Thoracic aorta endothelial cell (primary cell): Measurements from ENCODE around the genes ACAA2, MRO and SMAD4.

GRCh38 chr18:49729642-49730058, 83.7 kb downstream of the ACAA2 start:
- CAGE, long polyA plus RNA, result no peak

DNA sequence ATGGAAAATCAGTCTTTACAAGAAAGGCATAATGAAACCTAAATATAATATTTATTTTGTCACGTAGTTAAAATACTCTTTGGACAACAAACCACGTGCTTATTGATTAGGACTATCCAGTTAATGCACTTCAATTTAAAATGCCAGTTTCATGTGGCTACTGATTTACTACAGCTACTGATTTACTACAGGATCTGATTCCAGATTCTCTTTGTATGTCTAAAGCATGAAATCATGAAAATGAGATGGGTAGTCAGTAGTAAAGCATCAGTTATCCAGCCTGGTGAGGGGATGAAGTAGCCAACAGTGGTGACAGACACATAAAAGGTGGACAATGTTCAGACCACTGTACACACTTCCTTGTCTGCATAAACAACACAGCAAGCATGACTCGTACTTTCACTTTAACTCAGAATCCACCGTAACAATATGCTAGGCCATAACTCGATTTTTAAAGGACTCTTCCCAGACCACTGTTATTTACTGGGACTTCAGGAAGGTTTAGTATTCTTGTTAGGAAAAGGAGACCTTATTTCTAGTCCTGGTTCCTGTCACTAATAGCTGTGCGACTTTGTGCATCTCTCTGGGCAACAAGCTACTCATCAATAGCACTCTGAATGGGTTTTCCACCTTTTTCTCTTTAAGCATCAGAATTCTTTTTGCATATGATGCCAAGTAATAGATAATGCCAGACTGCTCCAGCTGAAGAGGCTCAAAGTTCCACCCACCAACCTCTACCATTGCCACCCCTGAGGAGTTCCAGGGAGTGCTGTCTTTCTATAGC, 24.8 kb downstream of the ACAA2 start:
- CAGE, long polyA plus RNA, result no peak

GRCh38 chr18:49812899-49813784, at the start of gene ACAA2:
Gene ACAA2, minus strand, starts transcription at chr18:49813533.
- CAGE, long polyA plus RNA, result no peak

GRCh38 chr18:49833739-49834106, 20.4 kb upstream of the ACAA2 start:
- CAGE, long polyA plus RNA, result no peak

- CAGE, long polyA plus RNA, result no peak
These were observed 35.3 kb downstream of the MYO5B start for GRCh38 chr18:50159607-50160101.

- CAGE, long polyA plus RNA, result no peak
These were observed 2.0 kb upstream of the CFAP53 start for GRCh38 chr18:50267948-50268966.

- CAGE, long polyA plus RNA, result no peak
These were observed 2.6 kb downstream of the CXXC1 start for GRCh38 chr18:50284870-50285377.

DNA sequence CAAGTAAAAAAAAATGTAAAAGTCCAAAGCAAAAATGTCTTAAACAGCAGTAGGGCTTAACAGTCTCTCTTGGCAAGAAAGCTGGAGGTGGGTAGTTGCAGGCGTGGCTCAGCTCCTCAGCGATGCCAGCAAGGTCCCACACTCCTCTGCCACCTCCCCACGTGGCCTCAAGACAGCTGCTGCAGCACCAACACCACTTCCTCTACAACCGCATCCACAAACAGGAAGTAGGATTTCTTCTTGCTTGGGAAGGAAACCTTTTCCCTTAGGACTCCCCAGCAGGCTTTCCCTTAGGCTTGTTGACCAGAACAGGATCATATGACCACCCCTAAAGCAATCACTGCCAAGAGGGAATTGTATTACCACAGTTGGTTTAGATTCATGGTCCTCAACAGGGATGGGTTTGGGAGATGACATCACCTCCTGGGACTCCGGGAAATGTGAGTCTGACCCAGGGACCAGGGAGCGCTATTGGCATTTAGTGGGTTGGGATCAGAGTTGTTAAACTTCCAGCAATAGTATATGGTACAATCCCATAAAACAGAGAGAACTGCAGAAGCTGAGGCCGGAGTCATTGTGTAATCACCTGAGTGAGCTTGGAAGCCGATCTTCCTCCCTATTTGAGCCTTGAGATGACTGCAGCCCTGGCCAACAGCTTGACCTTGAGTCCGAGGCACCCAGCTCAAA, 97.2 kb downstream of the MAPK4 start:
- CAGE, long polyA plus RNA, result no peak

DNA sequence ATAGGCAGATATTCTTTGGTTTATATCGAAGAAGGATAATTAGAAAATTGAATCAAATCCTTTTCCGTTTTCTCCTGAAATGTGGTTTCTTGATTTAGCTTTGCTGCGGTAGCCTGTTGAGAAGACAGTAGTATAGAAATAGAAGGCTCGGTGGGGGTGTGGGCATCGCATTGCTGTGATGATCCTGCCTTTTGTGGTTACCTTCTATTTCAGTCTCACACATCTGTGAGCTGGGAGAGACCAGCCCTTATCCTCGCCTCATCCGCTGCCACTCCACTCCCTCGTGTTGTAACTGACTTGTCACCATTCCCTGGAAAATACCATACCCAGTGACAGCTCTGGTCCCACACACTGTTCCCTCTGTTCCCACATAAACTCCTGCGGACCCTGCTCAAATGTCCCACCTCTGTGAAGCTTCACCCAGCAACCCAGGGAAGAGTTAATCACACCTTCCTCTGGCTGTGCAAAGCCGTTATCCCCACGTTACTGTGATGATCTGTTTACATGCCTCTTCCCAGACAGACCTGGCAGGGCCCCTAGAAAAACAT, 114.4 kb downstream of the MAPK4 start:
- CAGE, long polyA plus RNA, result no peak

- CAGE, long polyA plus RNA, result no peak
These were observed 62.4 kb downstream of the MRO start for GRCh38 chr18:50757257-50757946.

GRCh38 chr18:50819185-50820441, at the start of gene MRO:
Gene MRO, minus strand, starts transcription at chr18:50820016.
- CAGE, long polyA plus RNA, result no peak

DNA sequence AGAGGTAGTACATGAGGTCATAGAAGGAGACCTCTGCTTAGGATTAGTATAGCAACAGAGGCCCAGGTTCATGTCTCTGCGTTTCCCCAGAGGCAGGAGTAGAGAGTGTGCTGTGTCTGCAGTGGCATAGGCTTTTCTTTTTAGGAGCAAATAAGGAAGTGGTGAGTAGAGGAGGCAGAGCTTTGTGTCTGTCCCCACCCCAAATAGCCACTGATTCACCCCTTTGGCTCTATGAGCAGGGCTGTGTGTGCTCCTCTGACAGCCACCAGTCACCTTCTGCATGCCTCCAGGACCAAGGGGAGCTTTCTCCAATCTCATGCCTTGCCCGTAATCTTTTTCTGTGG, 23.6 kb upstream of the ELAC1 start:
- CAGE, long polyA plus RNA, result no peak

DNA sequence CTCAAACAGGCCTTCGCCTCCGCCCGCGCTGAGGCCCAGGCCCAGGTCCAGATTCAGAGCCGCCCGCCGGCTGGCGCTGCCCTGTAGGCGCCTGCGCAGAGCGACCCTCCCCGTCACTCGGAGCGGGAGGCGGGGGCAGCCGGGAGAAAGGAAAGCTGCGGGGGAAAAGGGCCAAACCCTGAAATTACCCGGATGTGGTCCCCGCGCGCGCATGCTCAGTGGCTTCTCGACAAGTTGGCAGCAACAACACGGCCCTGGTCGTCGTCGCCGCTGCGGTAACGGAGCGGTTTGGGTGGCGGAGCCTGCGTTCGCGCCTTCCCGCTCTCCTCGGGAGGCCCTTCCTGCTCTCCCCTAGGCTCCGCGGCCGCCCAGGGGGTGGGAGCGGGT, at the start of gene SMAD4:
Gene SMAD4 (plus strand): TSS at position 212 of the 387 bp plus-strand sequence.
- CAGE, long polyA plus RNA, result no peak

GRCh38 chr18:51106912-51107366, 76.9 kb downstream of the SMAD4 start:
- CAGE, long polyA plus RNA, result no peak

GRCh38 chr18:51197103-51197303, 478 bp downstream of the MEX3C start:
- CAGE, long polyA plus RNA, result no peak

DNA sequence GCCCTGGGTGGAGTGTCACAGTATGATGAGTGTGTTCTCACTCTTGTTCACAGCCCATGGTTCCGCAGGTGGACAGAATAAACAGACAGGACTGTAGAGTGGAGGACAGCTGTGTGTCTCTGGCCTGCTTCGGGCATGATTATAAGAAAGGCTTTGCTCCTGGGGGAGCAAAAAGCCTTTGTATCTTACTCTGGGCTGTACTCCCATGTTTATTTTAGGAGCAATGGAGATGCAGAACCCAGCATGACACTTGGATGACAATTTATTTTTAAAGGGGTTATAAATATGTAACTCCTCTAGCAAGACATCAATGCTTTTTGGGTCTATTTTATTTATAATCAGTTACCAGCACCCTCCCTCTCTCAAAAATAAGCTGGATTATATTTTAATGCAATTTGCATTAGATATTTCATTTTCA, 371.8 kb upstream of the MEX3C start:
- CAGE, long polyA plus RNA, result no peak

- CAGE, long polyA plus RNA, result no peak
These were observed 432.1 kb upstream of the DCC start for GRCh38 chr18:51907815-51908404.

GRCh38 chr18:52340365-52340780, 376 bp downstream of the DCC start:
- CAGE, long polyA plus RNA, result no peak

- CAGE, long polyA plus RNA, result no peak
These were observed 363.2 kb downstream of the MBD2 start for GRCh38 chr18:53861284-53861715.

GRCh38 chr18:54204802-54205348, 19.6 kb downstream of the MBD2 start:
- CAGE, long polyA plus RNA, result no peak